Measurements from ENCODE around the genes LYSMD4 and CERS3.

GRCh38 chr15:99733249-99733532, at the start of gene LYSMD4:
LYSMD4 (minus strand) TSS chr15:99733437.
- RRBS, result 0% methylated on average over 8 of the region's 39 CpGs

DNA sequence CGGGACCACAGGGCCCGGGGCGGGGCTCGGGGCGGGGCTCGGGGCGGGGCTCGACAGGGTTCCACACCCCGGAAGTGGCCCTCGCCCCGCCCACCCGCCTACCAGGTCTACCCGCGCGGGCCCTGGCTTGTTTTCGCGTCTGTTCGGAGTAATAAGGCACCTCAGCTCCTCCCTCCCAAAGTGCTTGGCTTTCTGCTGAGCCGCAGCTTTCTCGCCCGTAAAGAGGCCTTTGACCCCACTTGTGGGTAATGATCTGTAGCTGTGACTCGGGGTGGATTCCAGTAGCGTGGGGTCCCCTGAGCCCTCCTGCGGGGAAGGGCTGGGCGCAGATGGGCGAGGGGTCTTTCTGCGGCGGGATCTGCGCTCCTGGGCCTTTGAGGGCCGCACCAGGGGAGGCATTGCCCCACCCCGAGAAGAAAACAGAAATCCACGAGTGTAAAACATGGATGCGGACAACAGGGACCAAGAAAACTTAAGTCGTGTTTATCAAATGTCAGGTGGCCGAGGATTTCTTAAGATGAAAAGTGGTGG, 369 bp upstream of the LYSMD4 start:
- RRBS, result 2% methylated on average over 4 of the region's 35 CpGs

GRCh38 chr15:99915889-99916363, 182.7 kb upstream of the LYSMD4 start:
- RRBS, result no CpG with 5 or more reads among the region's 9 CpGs

DNA sequence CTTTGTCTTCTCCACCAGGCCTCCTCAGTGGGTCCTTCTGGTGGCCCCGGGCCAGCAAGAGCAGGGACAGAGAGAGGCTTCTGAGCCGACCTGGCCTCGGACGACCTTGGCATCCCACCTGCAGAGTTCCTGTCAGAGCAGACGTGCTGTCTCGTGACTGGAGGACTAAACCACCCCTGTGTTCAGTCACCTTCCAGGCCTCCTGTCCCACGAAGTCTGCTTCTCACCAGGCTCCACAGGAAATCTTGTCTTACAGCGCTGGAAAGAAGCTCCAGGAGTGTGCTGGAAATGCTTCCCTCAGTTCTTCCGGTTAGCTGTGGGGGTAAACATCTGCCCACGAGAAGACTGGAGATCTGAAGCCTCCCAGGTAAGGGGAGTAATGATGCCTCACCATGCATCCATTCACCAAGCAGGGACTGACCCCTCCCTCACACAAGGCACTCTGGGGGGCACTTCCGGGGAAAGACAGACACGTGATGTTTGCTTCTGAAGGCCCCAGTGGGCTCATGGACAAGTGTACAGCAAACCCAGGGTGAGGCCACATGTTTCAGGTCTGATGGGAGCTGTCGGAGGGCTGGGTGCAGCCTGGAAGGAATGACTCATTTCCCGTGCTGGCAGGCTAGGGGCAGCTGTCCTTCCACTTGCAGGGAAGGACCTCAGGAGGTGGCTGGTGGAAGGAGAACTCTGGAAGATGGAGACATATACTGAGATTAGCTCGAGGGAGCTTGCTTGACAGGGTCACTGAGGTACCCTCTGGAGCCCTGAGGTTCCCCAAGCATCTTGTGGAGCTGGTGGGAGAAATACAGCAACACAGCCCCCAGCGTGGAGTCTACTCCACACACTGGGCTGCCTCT, 230.8 kb downstream of the ADAMTS17 start:
- RRBS, result no CpG with 5 or more reads among the region's 16 CpGs

DNA sequence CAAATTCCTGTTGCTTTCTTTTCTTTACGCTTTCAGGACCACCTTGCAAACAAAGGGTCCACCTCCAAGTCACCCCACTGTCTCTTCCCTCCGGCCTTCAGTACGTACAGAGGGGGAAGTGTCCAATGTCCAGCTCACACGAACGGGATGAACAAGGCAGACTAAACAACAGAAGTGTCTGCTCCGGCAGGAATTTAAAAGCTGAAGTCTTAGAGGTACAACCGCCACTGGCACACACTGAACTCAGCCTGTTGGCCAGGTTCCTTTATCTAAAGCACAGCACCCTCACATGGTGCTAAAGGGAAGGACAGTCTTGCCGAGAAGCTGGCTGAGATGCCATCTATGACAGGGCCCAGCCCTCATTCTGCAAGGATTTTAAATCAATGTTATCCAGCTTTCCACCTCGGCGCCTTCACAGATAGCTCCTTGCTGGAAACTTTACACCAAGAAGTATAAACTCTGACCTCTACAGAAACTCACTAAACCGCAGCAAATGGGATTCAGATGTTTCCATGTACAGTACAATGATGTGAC, 2.8 kb downstream of the ADAMTS17 start:
- RRBS, result 26% methylated on average over 3 of the region's 11 CpGs

- RRBS, result 3% methylated on average over 16 of the region's 57 CpGs
These were observed 8.1 kb upstream of the ADAMTS17 start for GRCh38 chr15:100349546-100350523.

DNA sequence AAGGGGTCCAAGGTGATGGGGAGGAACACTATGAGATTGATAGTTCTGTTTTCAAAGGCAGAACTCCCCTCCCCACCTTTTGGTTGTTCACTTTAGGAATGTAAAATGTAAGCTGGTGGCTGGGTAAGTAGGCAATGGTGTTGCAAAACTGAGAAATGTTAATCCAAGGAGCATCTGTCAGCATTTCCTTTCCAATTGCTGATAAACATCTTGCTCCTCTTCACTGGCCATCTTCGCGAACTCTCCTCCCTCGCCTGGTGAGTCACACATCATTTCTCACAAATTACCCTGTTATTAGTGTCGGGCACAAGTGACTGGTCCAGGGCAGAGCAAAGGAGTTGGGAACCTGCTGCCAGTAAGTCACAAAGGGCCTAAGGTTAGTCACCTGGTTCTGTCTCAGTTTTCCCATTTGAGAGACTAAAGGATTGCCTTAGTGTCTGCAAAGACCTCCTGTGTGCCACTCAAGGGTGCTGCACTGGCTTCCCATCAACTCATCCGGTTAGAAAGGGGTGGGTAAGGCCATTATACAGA, 13.0 kb downstream of the CERS3 start:
- RRBS, result no CpG with 5 or more reads among the region's 5 CpGs

GRCh38 chr15:100525950-100526397, 2.8 kb downstream of the CERS3 start:
- RRBS, result no CpG with 5 or more reads among the region's 8 CpGs

DNA sequence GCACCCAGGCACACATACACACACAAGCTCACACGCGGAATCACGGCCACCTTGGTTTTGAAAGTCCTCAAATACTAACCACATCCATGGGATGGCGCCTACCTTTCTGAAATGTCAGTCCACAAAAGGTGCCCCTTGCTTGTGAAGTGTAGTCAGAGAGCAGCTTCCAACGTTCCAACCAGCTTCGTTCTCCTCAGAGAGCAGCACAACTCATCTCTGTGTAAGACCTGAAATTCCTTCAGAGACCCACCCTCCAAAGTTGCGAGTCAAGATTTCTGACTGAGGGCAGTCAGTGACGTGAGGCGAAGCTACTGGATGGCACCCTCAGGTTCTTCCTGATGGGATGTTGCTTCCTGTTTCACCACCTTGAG, at the start of gene CERS3:
TSS of gene CERS3 (minus strand) at position 240 of the 371 bp plus-strand sequence.
- RRBS, result no CpG with 5 or more reads among the region's 9 CpGs

- RRBS, result no CpG with 5 or more reads among the region's 6 CpGs
These were observed 113.5 kb downstream of the ASB7 start for GRCh38 chr15:100715869-100716237.

- RRBS, result no CpG with 5 or more reads among the region's 11 CpGs
These were observed 1.7 kb downstream of the LRRK1 start for GRCh38 chr15:100920456-100921751.

GRCh38 chr15:101045251-101045591, 126.1 kb downstream of the LRRK1 start:
- RRBS, result no CpG with 5 or more reads among the region's 13 CpGs

DNA sequence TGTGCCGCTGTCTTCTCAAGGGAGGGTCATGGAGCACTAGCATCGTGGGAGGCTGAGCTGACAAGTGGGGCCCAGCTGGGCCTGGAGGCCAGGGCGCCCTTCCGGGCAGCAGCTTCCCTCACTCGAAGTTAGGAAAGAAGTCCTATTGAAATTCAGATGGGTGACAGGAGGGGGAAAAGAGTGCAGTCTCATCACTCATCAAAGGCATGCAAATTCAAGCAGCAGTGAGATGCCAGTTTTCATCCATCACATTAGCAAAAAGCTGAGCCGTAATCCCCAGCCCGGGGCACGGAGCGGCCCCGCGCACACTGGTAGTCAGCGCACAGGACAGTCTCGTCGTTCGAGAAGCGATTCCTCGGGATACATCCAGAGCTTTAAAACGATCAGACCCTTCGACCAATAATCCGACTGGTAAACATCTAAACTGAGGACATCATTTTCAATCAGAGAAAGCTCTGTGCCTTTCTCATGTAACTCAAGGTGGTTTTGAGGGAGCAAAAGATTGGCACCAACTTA, 128.3 kb downstream of the LRRK1 start:
- RRBS, result no CpG with 5 or more reads among the region's 20 CpGs

DNA sequence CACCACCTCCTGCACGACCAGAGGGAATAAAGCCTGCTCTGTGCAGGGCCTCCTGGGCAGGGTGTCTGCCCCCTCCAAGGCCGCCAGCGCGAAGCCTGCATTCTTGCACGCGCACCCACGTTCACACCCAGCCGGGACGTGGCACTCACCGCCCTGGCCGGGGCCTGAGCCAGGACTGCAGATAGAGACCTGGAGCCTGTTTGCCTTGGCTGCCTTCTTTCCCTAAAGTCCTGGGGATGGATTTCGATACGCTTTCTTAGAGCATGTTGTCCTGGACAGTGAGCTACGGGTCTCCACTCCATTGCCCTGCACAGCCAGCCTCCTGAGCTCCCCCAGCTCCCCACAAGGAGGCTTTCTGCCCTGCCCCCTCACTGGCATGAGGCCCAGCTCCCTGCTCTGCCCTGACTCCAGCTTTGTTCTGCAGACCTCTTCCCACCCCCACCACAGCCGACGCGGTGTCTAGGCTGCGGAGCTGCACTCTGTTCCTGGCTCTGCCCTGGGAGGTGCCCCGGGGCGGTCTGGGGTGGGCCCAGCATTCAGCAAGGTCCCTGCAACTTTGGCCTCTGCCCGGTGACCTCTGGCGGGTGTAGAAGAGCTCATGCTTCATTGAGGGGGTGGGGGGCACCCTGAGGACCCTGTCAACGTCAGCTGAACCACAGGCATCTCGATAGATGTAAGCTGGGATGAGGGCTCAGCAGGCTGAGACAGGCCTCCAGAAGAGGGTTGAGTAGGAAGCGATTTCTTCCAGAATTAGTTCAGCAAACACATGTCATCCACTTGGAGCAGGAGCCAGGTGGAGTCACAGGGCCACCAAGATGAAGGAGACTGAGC, 145.0 kb downstream of the LRRK1 start:
- RRBS, result 69% methylated on average over 3 of the region's 25 CpGs

DNA sequence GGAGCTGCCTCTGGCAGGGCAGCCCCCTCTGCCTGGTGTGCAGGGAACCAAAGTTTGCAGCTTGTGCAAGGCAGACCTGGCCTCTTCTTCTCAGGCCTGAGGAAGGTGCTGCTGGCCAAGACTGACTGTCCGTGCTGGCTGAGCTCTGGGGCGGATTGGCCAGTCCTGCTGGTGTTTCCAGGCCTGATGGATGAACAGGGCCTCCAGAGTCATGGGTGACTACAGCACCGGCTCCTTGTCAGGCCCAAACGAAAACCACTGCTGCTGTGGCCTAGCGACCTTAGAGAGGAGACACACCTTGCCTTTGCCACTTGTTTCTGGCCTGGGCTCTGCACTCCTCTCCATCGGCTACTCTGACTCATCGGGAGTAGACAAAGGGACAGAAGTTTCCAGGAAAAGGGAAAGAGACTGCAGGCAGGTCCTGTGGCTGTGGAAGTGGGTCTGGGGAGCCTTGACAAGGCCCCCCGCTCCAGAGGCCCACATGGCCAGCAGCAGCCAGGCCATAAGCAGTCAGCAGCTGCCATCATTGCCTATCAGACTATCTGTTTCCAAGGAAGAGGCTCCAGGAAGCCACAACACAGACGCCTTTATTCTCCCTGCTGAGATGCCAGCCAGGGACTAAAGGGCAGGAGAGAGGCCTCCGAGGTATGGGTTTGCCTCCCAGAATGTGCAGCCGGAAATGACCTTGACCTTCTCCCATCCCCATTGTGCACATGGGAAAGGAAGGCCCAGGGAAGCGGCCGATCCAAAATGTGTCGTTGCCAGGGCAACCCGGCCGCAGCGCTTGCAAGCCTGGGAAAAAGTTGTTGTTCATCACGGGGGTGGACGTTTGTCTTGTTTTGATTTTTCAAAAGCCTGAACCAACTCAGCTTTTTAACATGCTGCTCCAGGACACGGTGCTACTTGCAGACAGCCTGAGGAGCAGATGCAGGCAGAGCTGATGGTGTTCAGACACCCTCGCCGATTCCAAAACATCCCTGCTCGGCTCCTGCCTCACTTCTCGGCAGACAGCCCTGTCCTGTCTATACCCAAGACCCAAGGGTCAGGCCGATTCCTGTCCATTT, 160.4 kb downstream of the CHSY1 start:
- RRBS, result 13% methylated on average over 4 of the region's 25 CpGs

- RRBS, result no CpG with 5 or more reads among the region's 6 CpGs
These were observed 128.3 kb downstream of the CHSY1 start for GRCh38 chr15:101123442-101124104.

DNA sequence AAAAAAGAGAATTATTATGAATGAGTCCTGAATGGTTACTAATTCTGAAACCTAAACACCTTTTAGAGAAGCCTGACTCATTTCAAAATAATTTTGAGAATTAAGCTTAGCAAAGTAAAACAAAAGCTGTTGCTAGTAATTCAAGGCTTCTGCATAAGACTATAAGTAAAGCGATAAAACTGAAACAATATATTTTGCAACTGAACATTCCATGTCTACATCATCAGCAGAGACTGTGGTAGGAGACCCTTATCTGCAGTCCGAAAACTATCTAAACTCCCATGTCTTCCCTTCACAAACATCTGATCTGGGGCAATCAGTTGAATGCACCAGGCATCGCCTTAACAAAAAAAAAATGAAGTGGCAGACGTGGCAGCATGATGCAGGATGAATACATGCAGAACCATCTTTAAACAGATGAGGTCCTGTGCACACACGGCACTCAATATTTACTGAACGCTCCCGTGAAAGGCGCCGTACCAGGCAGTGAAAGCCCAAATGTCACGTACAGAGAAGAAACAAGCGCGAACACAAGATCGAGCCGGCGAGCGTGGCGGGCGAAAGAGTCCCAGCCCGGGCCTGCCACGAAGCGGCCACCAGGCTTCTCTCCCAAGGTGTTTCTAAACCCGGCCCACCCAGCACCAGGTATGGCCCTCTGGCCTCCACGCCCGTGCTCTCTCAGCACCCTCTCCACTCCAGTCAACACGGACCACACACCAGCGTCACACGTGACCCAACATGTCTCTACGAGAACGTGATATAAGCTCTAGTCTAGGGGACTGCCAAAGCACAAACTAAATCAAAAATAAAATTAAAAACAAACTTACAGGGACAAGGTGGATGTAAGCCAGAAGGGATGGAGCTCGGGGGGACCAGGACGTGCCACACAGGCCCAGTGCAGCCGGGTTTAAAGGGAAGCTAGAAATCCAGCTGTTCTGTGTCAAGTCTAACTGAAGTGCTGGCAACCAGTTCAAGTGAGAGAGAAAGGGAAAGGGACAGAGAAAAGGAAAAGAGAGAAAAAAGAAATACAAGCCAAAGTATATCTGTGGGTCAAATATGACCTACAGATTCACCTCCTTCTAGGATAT, 62.9 kb downstream of the CHSY1 start:
- RRBS, result 47% methylated on average over 4 of the region's 32 CpGs

- RRBS, result no CpG with 5 or more reads among the region's 15 CpGs
These were observed 9.2 kb downstream of the CHSY1 start for GRCh38 chr15:101242366-101243263.

- RRBS, result 2% methylated on average over 22 of the region's 66 CpGs
These were observed 302 bp upstream of the CHSY1 start for GRCh38 chr15:101252082-101252617.

- RRBS, result no CpG with 5 or more reads among the region's 1 CpG
These were observed 2.5 kb downstream of the SELENOS start for GRCh38 chr15:101274850-101275113.

Data from HGPS cell (cell line).